Duodenum (tissue), 1 donor: Measurements from ENCODE around the gene SPTLC3.

- PRO-cap, result no peak
Measured at GRCh38 chr20:8192195-8192650, 60.2 kb downstream of the PLCB1 start.

GRCh38 chr20:8214010-8214625, 82.1 kb downstream of the PLCB1 start:
- PRO-cap, result no peak

- PRO-cap, result no peak
Measured at GRCh38 chr20:8473852-8474931, 342.1 kb downstream of the PLCB1 start.

DNA sequence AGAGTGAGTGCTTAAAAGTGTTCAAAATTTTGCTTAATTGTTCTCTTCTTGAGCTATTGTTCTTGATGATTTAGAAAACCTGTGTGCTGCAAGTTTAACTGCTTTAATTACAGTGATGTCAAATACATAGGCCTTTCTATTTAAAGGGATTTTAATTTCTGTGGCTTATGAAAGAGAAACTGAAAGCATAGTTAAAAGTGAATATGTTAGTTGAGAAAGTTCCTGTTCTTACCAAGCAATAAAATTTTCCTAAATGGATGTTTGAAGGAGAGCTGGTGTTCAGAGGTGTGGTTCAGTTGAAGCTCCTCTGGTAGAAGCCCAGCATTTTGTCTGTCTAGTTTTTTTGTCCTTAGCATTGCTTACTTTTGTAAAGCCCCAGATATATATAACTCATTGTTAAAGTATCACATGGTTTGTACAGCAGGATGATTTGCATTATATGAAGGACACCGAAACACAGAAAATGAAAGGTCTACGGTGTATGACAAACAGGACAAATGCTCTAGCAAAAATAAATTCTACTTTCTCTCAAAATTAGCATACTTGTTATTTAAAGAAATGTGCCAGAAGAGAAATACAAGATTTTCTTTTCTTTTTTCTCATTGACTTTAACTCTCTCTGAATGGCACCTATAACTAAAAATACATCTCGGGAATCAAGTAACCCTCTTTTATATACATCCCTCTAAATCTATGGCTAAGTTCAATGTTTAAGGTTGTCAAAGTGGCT, 466.1 kb upstream of the PLCB4 start:
- PRO-cap, result no peak

- PRO-cap, result no peak
Measured at GRCh38 chr20:8667737-8668158, 401.1 kb upstream of the PLCB4 start.

- PRO-cap, result no peak
Measured at GRCh38 chr20:9401992-9402652, 112.3 kb upstream of the LAMP5 start.

GRCh38 chr20:9462450-9462894, 51.9 kb upstream of the LAMP5 start:
- PRO-cap, result no peak

DNA sequence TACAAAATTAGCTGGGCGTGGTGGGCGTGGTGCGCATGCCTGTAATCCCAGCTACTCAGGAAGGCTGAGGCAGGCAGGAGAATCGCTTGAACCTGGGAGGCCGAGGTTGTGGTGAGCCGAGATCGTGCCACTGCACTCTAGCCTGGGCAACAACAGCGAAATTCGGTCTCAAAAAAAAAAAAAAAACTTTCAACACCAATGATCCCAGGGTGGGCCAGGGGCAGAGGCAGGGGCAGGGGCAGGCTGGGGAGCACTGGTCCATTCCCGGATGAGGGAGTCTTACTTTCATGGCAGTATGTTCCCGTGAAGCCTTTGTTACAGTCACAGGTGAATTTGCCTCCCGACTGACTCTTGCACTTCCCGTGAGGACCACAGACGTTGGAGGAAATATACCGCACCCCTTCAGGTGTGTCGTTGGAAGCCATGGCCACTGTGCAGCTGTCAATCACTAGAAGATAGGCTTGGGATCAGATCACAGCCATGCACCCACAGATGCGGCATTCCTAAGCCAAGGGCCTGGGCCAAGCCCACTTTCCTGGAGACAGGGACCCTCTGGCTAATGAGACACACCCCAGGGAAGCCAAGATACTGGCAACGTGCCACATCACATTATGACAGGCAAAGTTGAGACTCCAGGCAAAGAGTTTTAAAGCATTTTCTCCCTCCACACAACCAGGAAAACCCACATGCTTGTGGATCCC, 27.0 kb downstream of the JAG1 start:
- PRO-cap, result no peak

- PRO-cap, result no peak
Measured at GRCh38 chr20:10653330-10654193, 20.2 kb downstream of the JAG1 start.

DNA sequence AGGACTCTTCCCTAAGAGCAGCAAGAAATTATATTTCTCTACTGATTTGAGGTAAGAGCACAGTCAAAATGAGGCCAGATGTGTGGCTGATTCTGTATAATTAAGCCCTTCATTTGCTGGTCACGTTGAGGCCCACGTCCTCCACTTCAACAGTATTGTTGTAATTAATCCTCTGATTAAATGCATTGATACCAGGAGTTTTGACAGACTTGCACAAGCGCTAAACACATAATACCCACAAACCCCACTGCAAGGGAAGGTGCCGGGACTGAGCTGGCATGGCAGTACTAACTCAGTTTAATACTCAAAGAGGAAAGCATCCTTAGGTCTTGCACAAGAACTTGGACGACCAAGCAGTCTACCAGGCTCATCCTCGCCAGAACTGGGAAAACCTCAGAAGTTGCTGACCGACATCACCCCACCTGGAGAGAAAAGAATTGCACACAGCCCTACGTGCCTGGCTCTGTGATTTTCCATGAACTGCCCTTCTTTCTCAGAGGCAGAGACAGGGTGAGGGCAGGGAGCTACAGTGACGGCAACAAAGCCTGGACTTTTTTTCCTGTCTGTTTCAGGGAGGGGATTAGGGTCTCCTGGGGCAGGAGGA, 8.2 kb downstream of the JAG1 start:
- PRO-cap, result no peak

DNA sequence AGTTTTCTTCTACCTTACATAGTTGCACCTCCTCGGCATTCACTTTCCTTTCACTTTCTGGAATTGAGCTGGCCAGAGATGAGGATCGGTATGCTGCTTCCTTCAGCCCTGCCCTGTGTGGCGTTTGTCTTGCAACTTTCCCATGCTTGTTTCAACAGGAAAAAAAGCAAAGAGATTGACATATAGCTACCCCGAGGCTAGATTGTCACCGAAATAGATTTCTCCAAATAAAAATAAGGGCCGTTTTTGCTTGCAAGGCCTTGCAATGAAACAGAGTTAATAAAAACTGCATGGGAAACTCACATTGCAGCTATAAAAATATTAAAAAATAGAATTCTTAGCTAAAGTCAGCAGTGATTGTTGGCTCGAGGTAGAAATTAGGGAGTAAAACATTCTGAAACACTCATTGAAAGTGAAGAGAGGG, 65.9 kb upstream of the JAG1 start:
- PRO-cap, result no peak

DNA sequence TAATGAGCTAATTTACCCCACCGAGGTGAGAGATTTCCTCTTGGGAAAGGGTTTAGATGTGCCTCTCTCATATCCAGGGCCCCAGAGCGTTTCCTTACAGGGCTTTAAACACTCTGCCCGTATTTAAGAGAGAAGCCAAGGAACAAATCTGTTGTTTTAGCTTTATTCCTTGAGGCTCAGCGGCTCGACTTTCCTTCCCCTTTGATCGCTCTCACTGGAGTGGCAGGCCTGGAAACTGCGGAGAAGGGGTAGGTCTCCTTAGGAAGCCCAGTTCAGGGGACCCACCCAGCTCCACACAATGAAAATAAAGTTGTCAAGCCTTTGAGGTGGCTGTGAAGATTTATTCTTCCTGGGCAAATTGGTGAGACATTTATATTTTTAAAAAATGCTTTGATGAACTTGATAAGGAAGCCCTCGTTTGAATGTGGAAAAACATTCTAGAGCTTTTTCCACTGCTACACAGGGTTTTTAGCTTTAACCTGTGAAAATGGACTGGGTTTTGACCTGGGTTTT, 132.0 kb upstream of the JAG1 start:
- PRO-cap, result no peak

DNA sequence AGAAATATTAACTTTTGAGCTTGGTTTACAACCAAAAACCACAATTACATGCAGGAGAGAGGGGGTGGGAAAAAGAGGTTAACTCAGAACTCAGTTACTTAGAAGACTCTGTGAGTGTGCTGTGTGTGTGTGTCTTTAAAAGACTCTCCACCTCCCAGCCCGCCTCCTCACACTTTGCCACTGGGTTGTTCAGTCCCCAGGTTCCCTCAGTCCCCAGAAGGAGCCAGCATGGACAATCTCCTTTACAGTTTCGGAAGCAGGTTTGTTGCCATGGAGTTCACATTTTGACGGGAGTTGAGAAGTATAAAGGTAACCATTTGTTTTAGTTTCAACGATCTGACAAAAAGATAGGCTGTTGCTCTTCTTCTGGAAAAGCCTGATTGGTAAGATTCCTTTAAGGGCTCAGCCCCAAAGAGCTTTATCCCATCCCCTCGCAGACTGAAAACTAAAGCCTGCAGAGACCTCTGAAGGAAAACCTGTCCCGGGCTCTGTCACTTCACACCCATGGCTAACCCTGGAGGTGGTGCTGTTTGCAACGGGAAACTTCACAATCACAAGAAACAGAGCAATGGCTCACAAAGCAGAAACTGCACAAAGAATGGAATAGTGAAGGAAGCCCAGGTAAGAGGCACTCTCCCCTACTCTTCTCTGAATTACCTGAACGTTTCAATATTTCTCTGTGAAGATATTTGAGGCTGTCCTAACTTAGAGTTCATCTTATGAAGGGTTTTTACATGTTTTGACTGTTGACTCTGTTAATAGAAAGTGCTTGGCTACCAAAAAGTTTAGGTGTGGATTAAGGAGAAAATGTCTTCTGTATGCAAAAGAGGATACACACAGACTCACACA, at the start of gene SPTLC3:
Gene SPTLC3, plus strand, starts transcription at position 209 of the 849 bp plus-strand sequence.
- PRO-cap, result unidirectional peak, plus-strand start at position 192 of the sequence

GRCh38 chr20:13459189-13459774, 179.4 kb downstream of the TASP1 start:
- PRO-cap, result no peak

- PRO-cap, result no peak
Measured at GRCh38 chr20:13481306-13481761, 157.4 kb downstream of the TASP1 start.

DNA sequence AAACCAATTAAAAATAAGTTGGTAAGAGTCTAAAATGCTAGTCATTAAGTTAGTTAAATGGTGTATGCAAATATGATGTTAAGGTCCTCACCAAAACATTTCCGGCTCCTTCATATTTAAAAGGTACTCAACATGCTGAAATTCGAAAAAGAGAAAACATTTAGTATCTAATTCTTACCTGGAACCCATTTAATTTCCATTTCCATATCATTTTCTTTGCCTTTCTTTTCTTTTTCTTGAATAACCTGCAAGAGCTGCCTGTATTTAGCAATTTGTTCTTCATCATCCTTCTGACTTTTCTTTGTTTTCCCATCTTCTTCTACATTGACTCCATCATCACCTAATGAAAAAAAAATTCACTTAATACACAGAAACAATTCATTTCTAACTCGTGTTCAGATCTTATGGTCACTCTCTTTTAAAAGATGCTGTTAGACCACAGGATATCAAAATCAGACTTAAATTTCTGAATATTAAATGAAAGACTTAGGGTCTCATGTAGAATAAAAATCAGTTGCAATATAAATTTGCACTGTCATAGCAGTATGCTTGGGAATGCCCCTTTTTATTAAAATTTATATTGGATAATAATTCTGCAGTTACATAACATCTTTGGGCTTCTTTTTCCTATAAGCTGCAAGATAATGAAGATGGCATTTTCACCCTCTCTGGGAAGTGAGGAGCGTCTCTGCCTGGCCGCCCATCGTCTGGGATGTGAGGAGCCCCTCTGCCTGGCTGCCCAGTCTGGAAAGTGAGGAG, 25.0 kb downstream of the ESF1 start:
- PRO-cap, result no peak

- PRO-cap, result no peak
Measured at GRCh38 chr20:13784430-13784757, 325 bp downstream of the ESF1 start.

DNA sequence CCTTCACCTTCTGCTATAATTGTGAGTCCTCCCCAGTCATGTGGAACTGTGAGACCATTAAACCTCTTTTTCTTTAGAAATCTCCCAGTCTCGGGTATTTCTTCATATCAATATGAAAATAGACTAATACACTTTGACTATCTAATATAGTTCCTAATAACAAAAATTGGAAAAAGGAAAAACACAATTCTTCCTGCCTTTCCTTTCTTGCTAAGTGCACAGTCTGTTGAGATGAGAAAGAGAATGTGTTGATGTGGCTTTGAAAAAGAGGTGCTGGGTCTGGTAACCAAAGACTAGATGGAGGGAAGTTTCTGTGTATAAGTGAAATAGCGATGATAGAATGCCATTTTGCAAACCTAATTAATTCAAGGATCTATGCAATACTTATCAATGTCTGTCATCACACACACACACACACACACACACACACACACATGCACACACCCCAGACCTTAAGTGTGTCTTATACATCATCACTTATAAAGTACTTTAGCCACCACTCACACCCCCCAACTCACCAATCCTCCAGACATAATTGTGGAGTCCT, 957.9 kb upstream of the FLRT3 start:
- PRO-cap, result no peak

DNA sequence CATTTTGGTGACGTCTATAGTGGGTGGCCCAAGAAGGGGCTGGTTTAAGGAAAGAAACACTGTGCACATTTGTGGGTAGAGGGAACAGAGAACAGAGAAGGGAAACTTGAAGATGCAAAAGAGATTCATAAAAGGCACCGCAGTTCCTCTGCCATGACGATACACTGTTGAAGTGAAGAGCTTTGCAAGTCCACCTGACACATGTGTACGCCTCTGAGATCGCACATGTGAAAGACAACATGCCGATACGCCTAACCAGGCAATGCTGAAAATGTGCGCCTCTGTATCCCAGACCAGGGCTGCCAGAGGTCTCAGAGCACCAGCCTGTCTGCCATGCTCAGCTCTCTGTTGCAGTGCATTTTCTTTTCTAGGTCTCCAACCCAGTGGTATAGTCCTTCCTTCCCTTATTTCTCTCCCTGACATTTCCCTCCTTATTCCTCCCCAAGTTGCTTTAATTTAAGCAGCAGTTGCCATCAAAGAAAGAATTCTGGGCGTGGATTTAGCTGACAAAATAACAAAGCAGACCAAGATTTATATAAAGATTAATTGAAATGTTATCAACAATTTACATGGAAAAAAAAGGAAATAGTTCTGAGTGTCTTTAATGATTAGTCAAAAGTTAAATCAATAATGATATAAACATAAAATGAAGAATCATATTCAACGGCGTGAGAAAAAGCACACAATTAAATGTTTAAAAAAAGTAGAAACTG, 180.7 kb downstream of the KIF16B start:
- PRO-cap, result no peak

DNA sequence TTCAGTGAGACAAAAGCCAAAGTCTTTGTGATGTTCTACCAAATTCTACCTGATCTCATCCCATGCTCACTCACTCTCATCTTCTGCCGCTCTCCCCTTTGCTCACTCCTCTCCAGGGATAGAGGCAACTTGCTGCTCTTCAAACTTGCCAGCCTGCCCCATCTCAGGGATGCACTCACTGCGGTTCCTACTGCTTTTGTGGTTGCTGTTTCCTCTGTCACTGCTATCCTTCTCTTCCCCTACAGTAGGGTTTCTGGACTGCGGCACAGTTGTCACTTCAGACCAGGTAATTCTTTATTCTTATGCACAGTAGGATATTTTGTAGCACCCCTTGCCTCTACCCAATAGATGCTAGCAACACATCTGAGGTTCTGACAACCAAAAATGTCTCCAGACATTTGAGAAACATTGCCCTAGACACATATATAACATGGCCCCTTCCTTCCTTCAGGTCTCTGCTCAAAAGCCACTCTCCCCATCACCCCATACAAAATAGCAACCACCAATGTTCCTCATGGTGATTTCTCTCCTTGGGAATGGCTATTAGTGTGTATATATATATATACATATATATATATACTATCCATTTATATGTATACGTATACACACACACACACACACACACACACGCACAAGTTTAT, 141.8 kb downstream of the KIF16B start:
- PRO-cap, result no peak